REH cell (cell line): ENCODE results near the gene SEMA3B.

GRCh38 chr3:50150661-50151771 is 4.1 kb upstream of the SEMA3F start:
- PRO-cap: no peak

DNA sequence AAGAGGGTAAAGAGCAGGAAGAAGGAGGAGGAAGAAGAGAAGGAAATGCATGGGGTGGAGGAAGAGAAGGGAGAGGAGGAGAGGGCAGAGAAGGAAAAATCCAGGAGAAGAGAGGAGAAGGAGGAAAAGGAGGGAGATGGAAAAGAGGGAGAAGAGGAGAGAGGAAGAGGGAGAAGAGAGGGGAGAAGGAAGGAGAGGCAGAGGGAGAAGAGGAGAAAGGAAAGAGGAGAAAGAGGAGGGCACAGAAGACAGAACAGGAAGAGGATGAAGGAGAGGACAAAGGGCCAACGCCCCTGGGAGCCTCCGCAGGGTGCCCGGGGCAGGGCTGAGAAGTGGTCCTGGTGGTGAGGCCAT is 1.3 kb upstream of the SEMA3F start:
- PRO-cap: no peak

- PRO-cap: bidirectional peak, plus-strand start at chr3:50155031, minus-strand start at chr3:50154913
Measured at GRCh38 chr3:50154449-50155163, 518 bp upstream of the SEMA3F start.

DNA sequence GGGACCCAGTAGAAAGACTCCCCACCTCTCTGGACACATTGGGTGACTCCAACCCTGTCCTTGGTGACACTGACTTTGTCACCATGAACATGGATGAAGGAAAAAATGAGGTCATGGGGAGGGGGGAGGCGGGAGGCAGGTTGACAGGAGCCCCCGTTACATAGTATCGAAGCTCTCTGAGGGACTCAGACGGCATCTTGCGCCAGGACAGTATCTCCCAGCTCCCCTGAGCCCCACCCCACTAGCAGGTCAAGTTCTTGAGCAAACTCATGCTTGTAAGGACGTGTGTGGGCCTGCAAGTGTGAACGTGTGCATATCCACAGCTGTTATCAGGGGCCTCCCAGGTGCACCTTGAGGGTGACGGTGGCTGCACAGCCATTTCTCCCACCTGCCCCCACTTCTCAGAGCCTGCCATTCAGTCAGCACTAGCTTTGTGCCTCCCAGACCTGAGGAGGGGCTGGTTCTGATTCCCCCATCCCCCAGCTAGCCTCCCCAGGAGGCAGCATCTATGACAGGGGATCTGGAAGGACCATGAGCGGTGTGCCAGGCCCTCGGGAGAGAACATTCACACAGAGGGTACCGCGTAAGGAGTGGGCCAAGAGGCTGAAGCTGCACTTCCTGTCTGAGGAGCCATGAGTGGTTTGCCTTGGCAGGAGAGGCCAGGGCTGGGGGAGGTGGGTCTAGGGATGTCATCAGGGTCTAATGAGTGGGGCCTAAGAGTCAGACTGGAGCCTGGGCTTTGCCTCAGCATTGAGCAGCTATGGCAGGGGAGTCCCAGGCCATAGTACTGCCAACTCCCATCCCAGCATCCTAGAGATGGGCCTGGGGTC is 2.8 kb downstream of the SEMA3F start:
- PRO-cap: no peak

DNA sequence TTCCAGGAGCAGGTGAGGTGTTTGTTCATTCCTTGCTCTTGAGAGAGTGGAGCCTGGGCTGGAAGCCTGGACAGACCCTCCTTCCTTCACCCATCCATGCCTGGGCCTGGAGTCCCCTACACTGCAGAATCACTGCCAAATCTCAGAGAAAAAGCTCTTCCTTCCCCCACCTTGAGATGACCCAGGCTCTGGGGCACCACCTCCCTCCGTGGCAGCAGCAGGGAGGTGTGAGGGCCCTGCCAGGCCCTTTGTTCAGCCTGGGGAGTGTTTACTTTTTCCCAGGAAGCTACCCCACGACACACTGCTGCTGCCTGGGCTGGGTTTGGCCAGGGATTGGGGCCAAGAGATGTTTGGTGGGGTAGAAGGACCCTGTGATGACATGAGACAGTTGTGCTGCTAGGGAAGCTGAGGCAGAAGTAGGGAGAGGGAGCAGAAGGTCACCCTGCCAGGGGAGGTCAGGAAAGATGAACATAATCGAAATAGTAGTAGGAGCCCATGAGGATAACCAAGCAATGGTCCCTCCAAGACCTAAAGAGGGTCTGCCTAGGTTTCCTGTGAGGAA is 7.4 kb downstream of the SEMA3F start:
- PRO-cap: no peak

GRCh38 chr3:50244784-50245055 is 8.7 kb downstream of the GNAI2 start:
- PRO-cap: no peak

GRCh38 chr3:50258049-50258691 is 10.8 kb upstream of the SEMA3B start:
- PRO-cap: no peak

- PRO-cap: no peak
Measured at GRCh38 chr3:50268589-50269422, at the start of gene SEMA3B. Gene SEMA3B, plus strand, starts transcription at chr3:50269147.

DNA sequence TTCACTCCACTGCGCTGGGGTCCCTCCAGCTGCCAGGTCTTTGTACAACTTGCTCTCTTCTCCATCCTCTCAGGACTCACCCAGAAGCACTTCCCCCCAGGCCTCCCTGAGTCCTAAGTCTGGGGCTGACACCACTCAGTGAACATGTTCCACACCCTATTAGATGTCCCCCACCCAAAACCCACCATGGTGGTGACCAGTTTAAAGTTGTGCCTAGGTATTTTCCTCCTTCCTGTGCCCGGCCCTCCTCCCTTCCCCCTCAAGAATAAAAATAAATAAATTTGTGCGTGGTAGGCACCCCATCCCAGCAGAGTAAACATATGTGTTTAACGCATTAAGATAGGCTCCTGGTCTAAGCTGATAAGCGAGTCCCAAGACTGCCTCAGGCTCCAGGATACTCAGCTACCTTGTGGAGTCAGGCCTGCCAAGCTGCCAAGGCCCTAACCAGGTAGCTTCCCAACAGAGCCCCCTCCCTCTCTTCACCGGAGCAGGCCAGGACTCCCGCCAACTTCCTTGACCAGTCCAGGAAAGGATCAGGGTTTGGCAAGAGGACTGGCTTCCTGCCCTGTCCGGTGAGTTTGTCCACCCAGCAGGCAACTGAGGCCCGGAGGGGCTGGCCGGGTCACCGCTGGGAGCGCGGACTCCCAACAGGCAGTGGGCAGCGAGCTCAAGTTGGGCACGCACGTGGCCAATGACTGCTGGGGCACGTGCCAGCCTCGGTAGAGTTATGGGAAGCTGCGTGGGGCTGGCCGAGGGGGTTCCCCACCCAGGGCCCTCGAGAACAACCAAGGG is 669 bp downstream of the IFRD2 start:
- PRO-cap: no peak

DNA sequence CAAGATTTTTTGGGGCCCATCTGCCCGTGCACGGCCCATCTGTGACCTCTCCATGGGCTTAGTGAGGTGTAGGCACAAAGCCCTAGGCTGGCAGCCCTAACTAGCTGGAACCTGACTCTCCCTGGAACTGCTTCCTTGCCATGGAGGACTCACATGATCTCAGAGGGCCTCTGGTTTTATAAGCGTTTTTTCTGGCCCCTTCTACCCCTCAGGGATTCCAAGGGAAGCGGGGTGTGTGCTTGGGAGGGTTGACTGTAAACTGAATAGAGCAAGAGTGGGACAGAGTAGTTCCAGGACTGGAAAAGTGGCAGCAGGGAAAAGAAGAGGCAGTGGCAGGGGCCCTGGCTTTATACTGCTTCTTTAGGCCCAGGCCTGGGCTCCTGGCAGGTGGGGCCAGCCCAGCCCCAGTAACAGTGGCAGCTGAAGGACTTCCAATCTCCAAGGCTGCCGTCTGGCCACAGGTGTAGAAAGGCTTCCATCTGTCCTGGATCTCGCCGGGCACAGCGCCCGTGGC is 727 bp upstream of the IFRD2 start:
- PRO-cap: no peak

DNA sequence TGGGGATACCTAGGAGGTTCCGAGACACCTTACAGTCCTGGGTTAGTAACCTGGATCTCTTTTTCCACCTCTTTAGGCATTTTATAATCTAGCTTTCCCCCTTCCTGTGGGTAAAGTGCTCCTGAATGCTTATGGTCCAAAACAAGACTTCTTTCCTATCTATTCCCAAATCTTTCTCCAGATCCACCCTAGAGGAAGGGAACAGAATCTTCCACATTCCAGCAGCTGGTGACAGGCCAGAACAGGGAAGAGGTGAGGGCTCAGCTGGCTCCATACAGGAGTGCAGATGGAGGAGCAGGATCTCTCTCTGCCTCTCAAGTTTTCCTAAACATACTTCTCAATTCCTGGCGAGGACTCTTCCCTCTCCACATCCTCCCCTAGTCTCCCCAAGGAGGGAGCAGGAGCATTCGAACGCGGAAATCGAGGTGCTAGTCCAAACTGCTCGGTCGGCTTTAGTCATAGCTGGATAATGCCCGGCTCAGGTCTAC is 4.2 kb downstream of the RASSF1 start:
- PRO-cap: no peak

DNA sequence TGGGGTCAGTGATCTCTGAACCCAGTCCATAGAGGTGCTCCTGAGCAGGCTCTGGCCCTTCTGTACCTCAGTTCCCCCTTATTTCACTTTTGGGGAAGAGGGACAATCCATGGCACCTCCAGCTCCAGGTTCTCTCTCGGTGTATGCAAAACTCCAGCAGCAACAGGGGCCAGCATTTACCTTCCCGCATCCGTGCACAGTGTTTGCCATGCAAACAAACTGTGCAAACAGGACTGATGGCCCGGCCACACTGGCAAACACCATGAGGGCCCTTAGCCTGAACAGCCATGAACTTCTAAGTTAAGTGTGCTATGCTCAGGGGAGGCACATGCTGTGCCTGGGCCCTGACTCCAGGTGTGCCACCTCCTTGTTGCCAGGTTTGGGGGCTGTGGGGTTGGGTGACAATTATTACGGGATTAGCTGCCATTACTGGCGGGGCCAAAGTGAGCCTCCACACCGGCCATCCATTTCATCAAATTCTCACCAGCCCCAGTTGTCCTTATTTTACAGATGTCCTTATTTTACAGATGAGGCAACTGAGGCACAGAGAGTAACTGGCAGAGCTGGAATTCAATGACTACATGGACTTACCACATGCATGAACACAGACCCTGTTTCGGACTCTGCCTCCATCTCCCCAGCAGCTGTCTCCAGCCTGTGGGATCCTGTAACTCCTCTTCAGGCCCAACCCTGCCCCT is 57.5 kb downstream of the CACNA2D2 start:
- PRO-cap: no peak

DNA sequence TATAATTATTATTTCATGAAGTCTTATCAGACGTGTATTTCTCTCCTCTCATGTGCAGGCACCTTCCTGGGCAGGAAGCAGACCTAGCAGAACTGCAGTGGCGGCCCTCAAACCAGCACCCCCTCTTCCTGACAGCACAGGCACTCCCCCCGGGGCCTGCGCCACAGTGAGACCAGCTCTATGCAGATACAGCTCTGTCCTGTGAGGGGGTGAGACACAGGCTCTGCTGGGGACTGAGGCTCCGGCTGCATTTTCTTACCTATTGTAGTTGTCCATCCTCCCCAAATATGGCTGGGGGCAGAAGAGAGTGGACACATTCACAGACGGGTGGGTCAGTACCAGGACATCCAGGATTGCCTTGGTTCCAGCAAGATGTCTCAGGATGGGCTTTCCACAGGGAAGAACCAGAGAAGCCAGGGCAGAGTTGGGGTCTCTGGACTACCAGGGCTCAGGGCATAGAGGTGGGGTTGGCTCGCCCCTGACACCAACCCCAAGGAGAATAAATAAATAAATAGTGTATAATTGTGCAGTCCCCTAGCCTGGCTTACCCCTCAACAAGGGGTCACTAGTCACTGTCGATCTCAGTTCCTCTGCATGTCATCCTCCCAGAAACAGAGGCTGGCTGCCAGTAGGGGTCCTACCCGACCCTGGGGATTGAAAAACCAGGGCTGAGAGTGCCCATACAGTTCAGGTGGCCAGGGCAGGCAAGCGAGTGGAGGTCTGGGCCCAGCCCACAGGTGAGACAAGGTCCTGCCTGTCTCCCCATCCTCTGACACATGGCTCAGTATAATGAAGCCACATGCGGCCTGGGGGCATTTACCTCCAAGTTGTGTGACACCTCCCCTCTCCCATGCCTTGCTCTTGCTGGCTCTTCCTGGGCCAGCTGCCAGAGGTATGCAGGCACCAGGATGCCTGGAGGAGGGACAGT is 4.7 kb downstream of the CISH start:
- PRO-cap: no peak

GRCh38 chr3:50623817-50624521 is 7.0 kb downstream of the MAPKAPK3 start:
- PRO-cap: no peak

GRCh38 chr3:50673430-50673884 is 1.3 kb upstream of the DOCK3 start:
- PRO-cap: no peak

GRCh38 chr3:51384039-51384453 is 1.0 kb upstream of the MANF start:
- PRO-cap: unidirectional peak, plus-strand start at chr3:51384356

DNA sequence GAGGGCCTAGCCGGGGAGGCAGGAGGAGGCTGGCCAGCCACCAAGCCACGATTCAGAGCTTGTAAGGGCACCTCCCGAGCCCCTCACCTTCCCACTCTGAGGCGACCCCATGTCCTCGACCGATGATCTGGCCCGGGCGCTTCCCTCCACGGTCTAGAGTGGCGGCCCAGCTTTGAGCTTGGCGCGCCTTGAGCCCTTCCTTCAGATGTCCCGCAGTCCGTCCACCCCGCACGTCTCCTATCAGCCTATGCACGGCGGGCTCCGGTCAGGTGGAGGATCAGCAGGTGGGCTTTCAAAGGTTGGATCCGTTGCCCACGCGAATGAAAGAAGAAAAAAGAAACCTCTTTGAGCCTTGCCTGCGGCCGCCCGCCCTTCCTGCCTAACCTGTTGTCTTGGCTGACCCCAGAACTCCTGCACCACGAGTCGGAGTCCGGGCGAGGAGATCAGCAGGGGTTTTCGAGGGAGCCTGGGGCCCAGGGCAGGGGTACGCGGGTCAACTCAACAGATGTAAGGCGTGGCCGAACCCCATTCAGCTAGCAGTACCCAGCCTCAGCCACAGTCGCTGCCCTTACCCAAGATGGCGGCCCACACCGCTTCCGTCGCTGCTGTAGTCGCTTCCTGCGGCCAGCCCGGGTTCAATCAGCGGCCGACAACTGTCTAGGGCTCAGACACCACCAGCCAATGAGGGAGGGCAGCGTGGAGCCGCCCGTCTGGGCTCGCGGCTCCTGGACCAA is 470 bp upstream of the MANF start:
- PRO-cap: unidirectional peak, minus-strand start at position 394 of the sequence; bidirectional peak, plus-strand start outside the sequence, minus-strand start at position 579 of the sequence

- PRO-cap: no peak
Measured at GRCh38 chr3:51412930-51413223, 21.8 kb downstream of the RBM15B start.

DNA sequence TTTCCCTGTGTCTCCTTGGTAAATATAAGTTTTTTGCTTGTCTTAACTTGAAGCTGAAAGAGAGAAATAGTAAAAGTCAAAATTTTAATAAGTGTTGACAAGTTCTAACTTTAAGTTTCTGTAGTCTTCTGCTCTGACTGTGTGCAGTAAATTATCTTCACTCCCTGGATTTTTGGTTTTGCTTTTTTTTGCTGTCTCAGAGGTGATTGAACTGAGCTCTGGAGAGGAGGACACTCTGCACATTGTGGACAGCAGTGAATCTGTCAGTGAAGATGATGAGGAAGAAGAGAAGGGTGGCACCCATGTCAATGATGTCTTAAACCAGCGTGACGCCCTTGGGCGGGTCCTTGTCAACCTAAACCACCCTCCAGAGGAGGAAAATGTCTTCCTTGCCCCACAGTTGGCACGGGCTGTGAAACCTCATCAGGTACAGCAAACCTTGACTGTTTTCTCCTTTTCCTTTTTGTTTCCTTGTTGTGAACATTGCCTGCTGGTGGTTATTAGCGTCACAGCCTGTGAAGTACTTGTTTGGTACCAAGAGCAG is 40.5 kb upstream of the TEX264 start:
- PRO-cap: no peak

GRCh38 chr3:51673850-51674443 is 2.9 kb downstream of the TEX264 start:
- PRO-cap: no peak